Measurements from ENCODE around the gene FAM114A1.

DNA sequence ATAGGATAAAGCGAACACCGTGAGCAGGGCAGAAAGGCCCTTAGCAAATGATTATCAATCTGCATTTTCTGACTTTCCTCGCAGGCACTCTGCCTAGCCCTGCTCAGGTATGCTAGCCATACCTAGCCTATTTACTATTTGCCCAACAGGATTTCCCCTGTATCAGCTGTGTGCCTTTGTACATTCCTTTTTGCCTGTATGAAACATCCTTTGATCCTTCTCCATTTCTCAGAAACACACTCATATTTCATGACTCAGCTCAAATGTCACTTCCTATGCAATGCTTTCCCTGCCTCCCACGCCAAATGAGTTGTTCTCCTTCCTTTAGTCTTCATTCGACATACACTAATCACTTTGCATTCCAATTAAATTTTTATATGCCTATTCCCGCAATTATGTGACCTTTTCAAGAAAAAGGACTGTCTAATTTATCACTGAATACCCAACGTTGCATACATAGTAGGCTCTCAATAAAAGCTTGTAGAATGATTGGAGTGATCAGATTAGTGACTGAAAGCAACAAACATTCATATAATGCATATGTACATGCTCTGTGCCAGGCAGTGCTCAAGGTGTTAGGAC lies 37.3 kb downstream of the PCDH7 start:
- PRO-cap = no peak
- RAMPAGE, long total RNA, 2 experiments = no peak in any of the 2 experiments

DNA sequence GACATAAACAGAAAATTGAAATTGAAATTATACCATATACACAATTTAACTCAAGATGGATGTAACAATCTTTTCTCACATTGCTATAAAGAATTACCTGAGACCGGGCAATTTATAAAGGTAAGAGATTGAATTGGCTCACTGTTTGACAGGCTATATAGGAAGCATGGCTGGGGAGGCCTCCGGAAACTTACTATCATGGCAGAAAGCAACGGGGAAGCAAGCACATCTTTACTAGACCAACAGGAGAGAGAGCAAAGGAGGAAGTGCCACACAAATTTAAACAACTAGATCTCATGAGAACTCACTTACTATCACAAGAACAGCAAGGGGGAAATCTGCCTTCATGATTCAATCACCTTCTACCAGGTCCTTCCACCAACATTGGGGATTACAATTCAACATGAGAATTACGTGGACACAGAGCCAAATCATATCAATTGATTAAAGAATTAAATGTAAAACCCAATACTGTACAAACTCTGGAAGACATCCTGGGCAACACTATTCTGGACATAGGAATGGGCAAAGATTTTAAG lies 497.9 kb downstream of the ARAP2 start:
- PRO-cap = unidirectional peak, minus-strand start at position 278 of the sequence
- RAMPAGE, long total RNA, 2 experiments = no peak in any of the 2 experiments

DNA sequence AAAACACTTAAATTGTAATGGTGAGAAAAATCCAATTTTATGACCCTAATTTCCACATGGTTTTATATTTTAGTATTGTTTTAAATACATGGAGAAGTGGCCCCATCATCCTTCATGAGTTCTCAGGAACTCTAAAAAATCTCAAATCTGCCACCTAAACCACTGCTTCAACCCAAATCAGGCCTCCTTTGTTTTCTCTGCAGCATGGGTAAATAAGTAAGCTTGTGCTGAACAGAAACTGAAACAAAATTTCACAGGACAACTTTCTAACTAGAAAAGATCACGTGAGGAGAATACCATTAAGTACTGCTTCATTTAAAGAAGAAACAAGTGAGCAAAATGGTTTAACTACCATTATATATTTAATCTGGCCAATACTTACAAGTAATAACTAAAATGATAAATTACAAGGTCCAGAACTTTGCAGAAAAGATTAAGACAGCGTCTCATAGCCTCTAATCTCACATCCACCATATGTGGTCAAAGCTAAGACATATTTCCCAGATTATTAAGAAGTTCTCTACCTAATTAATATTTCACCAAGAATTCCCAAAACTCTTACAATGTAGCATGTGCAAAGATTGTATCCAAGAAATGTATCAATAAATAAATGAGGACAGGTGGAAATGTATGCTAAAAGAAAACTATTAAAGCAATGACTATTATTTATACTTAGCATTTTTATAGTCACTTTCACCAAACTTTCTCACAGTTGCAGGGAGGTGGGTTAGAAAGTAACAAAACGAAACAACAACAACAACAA lies 2.4 kb downstream of the ARAP2 start:
- PRO-cap = no peak
- RAMPAGE, long total RNA, 2 experiments = no peak in any of the 2 experiments

DNA sequence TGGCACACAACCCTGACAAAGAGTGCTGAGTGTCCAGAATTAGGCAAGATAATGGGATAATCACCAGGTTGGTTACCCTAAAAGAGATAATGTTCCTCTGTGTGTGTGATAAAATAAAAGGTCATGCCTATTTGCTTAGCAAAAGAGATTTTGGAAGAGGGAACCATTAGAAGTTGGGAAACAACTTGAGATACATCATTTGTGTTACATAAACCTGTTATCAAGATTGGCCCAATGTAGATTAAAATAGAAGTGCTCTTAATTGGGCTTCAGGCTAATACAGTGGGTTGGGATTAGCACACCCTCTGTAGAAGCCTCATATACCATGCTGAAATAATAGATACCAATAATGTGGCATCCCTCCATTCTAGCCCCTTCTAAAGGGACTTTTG lies 26.5 kb upstream of the C4orf19 start:
- PRO-cap = no peak
- RAMPAGE, long total RNA, 2 experiments = no peak in any of the 2 experiments

- PRO-cap = no peak
- RAMPAGE, long total RNA, 2 experiments = no peak in any of the 2 experiments
Observed at GRCh38 chr4:37452946-37453724, 590 bp upstream of the C4orf19 start.

DNA sequence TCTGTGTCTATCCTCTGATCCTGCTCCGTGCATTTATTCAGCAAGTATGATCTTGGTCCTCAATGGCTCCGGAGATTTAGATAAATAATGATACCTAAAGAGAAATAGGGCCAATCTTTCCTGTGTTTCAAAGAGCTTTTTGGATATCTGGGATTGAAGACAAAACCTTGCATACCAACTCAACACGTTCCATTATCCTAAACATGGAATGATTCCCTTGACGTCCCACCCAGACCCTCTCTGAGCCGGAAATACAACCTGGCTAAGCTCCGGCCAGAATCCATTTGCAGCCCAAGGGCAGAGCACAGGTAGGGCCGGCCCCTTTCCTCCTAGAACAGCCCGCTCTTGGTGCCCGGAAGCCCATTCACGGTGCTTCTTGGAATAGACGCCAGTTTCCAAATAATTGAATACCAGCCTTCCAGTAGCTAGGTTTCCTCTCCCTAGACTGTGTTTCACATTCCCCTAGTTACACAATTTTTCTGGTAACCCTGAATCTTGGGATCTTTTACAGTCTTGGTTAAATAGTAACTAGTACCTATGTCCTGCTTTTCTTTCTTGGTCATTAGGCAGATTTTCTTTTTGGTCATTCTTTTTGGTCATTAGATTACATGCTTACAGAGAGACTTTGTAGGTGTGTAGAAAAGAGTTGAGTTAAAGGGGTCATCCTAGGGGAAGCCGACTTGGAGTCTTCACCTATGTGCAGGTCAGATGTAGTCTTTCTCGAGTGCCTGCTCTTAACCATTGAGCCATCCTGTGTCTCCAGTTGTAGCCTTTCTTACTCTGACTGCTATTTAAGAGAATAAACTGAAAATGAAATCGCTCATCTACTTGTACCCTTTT lies 2.0 kb downstream of the C4orf19 start:
- PRO-cap = no peak
- RAMPAGE, long total RNA, 2 experiments = no peak in any of the 2 experiments

- PRO-cap = no peak
- RAMPAGE, long total RNA, 2 experiments = no peak in any of the 2 experiments
Observed at GRCh38 chr4:37758119-37758719, 68.3 kb upstream of the PGM2 start.

- PRO-cap = bidirectional peak, plus-strand start at chr4:37891793, minus-strand start at chr4:37891712
- RAMPAGE, long total RNA, 2 experiments = no peak in any of the 2 experiments
Observed at GRCh38 chr4:37891528-37892147, 754 bp downstream of the TBC1D1 start.

DNA sequence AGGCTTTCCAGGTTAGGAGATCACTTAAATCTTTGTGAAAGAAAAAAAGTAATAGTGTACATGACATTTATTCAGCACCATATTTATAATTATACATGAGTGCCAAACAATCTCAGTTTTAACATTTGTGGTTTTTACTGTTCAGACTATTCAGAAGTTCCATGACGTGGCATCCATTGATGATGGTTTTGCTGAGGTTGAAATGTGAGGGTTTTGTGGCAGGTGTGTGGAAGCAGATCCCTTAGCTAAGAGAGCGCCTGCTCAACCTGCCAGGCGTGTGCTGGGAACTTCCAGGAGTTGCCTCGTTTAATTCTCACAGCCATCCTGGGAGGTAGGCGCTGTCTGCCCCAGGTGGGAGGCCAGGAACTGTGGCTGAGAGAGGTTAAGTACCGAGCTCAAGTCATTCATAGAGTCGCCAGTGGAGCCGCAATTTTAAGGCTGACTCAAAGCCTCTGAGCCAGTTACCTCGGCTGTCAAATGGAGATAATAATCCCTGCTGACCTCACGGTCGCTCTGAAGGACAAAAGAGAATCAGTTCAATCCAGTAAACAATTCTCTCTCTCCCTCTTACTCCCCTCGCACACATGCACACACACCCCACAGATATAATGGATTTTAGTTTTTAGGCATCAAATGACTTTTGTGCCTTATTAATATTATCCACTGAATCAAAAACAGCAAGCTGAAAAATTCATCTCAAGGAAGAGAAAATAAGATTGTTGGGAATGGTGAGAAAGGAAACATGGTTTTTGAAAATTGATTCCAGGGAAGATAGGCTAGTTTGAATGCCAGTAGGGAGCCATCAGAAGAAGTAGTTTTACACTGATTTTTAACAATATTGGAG lies 171.3 kb downstream of the PTTG2 start:
- PRO-cap = no peak
- RAMPAGE, long total RNA, 2 experiments = no peak in any of the 2 experiments

DNA sequence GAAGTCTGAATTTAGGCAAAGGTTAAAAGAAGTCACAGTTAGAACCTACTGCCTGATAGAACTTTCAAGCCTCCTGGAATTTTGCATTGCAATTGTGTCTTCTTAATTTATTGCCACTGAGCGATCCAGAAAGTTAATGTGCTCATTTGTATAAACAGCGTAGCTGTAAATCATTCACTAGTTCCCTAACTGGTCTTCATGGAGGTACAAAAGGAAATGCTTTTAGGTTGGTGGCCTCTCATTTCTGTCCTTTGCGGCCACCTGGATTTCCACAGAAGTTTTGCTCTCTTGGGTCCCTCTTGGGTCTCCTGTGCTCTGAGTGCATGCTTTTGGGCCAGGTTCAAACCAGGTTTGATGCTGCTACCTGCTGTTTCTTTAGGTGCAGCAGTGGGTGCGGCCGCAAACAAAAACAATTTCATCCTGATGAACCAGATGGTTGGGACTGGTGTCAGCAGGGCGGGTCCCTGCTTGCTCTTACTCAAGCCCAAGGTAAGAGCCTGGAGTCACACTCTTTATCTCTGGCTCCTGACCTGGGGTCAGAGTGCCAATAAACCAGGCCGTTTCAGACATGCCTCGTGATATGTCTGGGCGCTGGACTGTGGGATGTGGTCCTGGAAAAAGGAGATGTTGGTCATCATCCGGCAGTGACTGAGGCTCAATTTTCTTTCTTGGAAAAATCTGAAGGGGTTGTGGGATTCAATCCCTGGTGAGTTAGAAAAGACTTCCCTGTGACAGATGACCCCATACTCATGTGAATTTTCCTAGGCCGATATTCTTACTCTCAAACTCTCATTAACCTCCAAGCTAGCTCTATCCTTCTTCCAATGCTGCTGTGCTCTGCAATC lies 270.1 kb downstream of the PTTG2 start:
- PRO-cap = no peak
- RAMPAGE, long total RNA, 2 experiments = no peak in any of the 2 experiments

DNA sequence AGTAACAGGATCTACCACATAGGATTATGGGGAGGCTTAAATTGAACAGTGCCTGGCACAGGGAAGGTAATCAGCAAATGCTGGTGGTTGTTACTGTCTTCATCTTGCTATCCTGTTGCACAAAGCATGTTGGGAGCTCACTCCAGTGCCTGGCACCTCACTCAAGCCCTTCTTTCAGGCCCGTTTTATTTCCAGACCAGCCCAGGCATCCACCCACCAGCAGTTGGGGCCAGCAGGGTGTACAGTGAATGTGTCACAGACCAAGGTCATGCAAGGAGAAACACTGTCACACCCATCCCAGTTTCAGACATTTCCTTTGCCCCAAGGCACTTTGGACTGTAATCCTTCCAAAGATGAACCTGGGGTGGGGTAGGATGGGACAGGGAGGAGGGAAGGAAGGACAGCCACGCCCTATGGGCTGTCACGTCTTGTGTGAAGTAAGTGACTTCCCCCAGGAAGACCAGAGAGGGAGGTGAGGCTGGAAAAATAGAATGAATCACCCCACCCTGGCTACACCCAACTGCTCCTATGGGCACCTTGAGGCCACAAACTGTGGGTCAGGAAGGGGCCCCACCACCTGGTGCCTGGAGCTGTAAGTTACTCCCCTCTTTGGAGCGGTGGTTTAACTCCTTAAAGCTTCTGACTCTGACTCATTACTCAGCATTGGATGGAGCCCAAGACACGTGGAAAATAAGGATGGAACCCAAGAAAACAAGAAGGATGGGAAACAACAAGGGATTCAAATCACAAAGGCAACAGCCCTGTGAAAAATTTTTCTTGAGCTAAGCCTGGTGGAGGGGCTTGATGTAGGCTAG lies 350.0 kb upstream of the KLF3 start:
- PRO-cap = no peak
- RAMPAGE, long total RNA, 2 experiments = no peak in any of the 2 experiments

DNA sequence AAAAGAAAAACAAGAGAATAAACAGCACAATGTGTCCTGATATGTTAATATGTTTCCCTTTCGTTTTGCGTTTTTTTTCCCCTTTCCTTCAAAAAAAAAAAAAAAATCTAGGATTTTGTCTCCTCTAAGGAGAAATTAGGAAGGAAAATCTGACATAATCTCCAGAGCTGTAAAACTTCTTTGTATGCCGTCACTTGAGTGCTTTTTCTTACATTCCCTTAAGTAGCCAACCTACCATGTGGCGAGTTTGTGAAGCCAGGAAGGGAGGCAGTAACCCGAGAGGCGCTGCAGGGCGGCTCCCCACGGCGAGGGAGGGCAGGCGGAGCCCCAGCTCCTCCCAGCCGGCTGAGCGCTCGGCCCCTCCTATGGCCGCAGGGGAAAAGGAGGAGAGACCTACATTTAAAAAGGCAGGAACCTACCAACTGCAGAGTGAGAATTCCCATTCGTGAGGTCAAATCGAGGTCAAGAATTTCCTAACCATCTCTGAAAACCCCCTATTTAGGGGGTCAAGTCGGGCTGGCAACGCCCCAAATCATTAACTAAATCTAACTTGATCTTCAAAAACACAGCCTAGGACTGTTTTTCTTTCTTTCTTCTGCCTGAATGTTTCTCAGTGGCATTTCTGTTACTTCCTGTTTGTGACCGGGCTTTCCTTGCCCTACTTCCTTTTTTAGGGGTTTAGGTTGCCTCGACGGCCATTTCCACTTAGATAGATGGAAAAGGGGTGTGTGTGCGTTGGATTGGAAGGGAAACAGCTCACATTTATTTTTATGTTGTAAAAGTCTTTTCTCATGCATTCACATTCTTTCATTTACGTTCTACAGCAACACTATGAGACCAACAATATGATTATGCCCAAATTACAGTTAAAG lies 345.1 kb upstream of the KLF3 start:
- PRO-cap = bidirectional peak, plus-strand start at position 366 of the sequence, minus-strand start at position 186 of the sequence
- RAMPAGE, long total RNA, 2 experiments = no peak in any of the 2 experiments

DNA sequence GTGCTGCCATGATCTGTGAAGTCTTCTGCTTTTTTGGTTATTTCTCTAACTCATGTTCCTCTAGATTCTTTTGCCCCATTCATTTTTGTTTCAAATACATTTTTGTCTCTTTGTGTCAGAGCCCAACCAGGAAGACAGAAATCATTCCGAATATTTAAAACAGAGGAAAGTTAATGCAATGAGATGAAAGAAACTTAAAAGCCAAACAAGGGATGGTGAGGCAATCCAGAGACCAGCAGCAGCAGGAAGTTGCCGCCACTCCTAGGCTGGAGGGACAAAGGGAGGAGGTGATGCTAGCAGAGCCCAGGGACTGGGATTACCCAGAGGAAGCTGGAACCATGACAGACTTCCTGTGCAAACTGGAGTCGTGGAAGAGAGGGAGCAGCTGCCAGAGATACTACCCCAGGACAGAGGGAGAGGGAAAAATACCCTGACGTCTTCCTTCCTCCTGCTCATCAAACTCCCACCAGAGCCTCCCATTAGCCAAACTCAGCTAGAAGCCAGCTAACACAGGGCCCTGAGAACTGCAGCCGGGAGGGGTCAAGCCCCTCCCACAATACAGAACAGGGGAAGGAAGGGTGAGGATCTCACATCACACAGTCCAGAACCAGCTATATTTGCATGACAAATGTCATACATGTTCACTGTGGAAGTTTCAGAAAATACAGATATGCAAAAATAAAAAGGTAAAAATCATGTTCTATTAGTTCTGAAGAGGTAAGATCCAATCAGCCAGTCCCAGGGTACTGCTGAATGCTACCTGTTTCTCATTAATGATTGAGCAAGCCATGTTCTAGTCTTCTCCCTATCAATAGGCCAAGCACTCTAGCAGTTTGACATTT lies 101.2 kb upstream of the KLF3 start:
- PRO-cap = no peak
- RAMPAGE, long total RNA, 2 experiments = no peak in any of the 2 experiments

DNA sequence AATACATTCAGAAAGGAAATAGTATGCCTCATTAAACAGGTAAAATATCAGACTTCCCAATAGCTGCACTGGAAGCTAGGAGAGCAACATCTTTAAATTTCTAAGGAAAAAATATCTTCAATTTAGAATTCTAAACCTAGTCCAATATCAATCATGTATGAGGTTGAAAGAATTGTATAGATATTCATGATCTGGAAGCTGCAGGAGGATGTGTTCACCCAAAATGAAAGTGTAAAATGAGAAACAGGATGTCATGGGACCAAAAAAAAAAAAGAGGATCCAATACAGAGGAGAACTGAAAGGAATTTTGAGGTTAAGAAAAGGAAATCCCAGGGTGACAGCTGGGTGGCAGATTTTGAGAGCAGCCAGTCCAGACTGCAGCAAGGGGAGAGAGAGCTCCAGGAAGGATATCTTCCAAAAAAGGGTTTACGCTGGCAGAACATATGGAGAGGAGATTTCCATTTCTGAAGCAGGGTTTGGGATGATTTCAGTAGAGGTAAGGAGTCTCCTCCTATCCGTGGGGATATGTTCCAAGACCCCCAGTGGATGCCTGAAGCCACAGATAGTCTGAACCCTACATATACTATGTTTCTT lies 38.9 kb downstream of the TLR10 start:
- PRO-cap = unidirectional peak, plus-strand start at position 351 of the sequence
- RAMPAGE, long total RNA, 2 experiments = no peak in any of the 2 experiments

- PRO-cap = no peak
- RAMPAGE, long total RNA, 2 experiments = no peak in any of the 2 experiments
Observed at GRCh38 chr4:38785905-38786484, 3.2 kb upstream of the TLR10 start.

DNA sequence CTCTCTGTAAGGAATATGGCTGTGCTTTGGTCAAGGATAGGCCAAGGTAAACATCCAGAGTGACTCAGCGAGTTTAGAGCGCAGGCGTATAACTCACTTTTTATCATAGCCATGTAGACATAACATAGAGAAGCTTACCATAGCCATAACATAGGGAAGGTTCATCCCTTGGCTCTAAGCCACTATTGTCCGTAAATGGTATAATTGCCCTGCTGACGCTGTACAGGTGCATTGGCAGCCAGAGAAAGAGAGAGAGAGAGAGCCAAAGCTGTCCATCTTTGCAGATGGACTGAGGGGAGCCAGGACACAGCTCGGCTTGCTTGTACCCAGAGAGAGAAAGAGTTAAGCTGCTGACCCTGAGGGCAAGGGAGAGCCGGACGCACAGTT lies 1.9 kb downstream of the TLR1 start:
- PRO-cap = no peak
- RAMPAGE, long total RNA, 2 experiments = no peak in any of the 2 experiments

- PRO-cap = bidirectional peak, plus-strand start at chr4:38867806, minus-strand start at chr4:38867619
- RAMPAGE, long total RNA, 2 experiments = start-site peak on the plus strand in 2 of 2 experiments, at chr4:38867761-38867821 at its widest, 270 to 524 reads per replicate
Observed at GRCh38 chr4:38867281-38867898, at the start of gene FAM114A1. Gene FAM114A1 (plus strand): TSS chr4:38867806.

DNA sequence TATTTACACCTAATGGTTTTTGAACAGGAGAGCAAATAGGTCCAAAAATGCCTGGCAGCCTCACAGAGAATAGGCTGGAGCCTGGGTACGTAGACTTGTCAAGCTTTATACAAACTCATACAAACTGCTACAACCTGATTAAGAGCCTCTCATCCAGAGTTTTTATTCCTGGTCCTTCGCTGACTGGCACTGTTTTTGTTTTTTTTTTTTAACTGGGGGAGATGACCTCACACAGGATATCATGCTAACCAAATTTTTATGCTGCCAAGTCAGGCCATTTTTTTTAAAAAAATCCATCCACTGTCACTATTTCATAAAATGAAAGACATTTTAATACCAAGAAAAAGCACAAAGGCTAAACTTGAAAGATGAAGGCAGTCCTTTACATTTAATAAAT lies 1.9 kb downstream of the FAM114A1 start:
- PRO-cap = no peak
- RAMPAGE, long total RNA, 2 experiments = no peak in any of the 2 experiments

GRCh38 chr4:38950501-38951378 lies 81.5 kb downstream of the TMEM156 start:
- PRO-cap = no peak
- RAMPAGE, long total RNA, 2 experiments = no peak in any of the 2 experiments

GRCh38 chr4:39037408-39038023 lies 5.3 kb upstream of the TMEM156 start:
- PRO-cap = no peak
- RAMPAGE, long total RNA, 2 experiments = no peak in any of the 2 experiments

All from right atrium auricular region (tissue), 2 donors.